Islet of Langerhans (tissue), 1 donor: ENCODE measurements around the genes CSF3R, RSPO1, MANEAL, INPP5B and POU3F1.

DNA sequence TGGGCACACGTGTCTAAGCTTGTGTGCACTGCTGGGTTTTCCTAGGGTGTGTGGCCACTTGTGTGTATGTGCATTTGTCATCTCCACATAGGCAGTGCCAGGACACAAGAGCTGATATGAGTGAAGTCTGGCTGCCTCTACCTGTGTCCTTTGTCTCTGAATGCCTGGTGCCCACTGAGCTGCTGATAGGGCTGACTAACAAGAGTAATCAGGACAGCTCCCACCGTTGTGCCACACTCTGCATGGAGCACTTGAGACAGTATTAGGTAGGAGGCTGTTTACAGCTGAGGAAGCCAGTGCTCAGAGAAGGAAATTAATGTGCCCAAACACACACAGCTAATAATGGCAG, 1.1 kb upstream of the STK40 start:
- RRBS: no CpG with 5 or more reads among the region's 2 CpGs

DNA sequence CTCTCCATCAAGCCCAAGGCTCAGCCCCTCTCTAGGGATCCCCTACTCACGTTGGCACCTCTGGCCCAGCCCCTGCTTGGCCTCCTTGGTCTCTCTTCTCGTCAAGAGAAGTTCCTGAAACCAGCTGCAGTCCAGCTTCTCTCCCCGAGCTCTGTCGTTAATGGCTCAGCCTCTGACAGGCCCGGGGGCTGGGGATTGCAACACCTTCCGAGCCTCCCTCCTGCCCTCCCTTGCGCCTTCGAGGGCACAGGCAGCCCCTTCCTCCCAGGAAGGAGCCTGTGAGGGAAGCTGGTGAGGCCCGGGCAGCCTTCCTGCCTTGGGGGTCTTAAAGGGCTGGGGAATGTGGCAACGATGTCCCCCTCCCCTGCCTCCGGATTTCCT, at the start of gene CSF3R:
TSS of gene CSF3R (minus strand) at position 153 of the 381 bp plus-strand sequence.
- RRBS: 68% methylated on average over 3 of the region's 11 CpGs

GRCh38 chr1:37036074-37036592, 1.8 kb upstream of the GRIK3 start:
- RRBS: no CpG with 5 or more reads among the region's 14 CpGs

DNA sequence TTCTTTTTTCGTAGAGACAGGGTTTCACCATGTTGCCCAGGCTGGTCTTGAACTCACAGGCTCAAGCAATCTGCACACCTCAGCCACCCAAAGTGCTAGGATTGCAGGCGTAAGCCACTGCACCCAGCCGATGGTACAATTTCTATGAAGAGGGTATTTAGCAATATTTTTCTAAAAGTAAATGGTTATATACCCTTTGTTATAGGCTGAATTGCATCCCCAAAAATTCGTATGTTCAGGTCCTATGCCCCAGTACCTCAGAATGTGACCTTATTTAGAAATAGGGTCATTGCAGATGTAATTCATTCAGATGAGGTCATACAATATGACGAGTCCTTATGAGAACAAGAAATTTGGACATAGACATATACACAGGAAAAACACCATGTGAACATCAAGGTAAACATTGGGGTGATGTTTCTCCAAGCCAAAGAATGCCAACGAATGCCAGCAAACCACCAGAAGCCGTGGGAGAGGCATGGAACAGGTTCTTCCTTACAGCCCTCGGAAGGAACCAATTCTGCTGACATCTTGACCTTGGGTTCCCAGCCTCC, 13.0 kb upstream of the ZC3H12A start:
- RRBS: no CpG with 5 or more reads among the region's 8 CpGs

- RRBS: 4% methylated on average over 54 of the region's 70 CpGs
Observed at GRCh38 chr1:37634504-37635155, at the start of gene RSPO1. TSS of gene RSPO1 (minus strand) at chr1:37634892.

GRCh38 chr1:37732369-37732781, 32.5 kb downstream of the EPHA10 start:
- RRBS: no CpG with 5 or more reads among the region's 8 CpGs

GRCh38 chr1:37752160-37752428, 12.8 kb downstream of the EPHA10 start:
- RRBS: 26% methylated on average over 3 of the region's 7 CpGs

GRCh38 chr1:37752429-37753683, 12.1 kb downstream of the EPHA10 start:
- RRBS: 2% methylated on average over 49 of the region's 119 CpGs

GRCh38 chr1:37793614-37794369, at the start of gene MANEAL:
TSS of gene MANEAL (plus strand) at chr1:37793847.
- RRBS: 3% methylated on average over 29 of the region's 92 CpGs

GRCh38 chr1:37858933-37859337, 457 bp downstream of the MTF1 start:
- RRBS: 8% methylated on average over 5 of the region's 16 CpGs

DNA sequence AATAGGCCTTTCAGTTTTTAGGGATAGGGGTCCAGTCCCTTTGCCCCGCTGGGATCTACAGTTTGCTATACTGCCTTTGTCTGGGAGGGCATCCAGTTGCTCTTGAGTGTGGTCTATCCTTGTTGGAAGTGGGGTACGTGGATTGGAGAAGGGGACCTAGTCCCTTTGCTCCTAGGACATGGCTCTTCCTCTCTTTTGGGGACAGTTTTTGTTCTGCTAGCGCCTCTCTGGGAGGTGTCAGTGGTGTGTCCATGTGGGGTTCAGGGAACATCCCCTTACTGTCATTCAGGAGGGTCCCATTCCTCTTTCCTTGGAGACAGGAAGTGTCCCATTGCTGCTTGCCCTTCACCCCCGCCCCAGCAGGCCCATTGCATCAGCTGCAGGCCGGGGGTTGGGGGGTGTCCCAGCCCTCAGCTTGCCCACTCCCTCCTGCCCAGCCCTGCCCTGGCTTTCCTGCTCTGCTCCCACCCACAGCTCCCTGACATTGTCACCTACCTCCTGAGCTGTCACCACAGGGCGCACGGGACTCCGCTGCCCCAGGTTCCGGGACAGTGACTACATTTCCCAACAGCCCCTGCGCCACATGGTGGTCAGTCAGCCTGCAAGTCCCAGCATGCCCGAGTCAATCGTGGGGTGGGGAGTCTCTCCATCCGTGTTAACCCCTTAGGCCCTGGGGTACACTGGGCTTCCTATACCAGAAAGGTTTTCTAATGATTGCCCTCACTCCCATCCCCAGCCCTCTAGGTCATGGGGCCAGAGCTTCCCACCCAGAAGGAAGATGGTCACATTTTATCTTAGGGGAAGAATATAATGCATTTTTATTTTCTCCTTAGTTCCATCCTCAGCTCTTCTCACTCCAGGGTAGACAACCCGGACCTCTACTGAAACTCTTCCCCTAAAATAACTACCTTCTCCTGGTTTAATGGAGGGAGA, at the start of gene INPP5B:
TSS of gene INPP5B (minus strand) at position 559 of the 933 bp plus-strand sequence.
- RRBS: no CpG with 5 or more reads among the region's 14 CpGs

DNA sequence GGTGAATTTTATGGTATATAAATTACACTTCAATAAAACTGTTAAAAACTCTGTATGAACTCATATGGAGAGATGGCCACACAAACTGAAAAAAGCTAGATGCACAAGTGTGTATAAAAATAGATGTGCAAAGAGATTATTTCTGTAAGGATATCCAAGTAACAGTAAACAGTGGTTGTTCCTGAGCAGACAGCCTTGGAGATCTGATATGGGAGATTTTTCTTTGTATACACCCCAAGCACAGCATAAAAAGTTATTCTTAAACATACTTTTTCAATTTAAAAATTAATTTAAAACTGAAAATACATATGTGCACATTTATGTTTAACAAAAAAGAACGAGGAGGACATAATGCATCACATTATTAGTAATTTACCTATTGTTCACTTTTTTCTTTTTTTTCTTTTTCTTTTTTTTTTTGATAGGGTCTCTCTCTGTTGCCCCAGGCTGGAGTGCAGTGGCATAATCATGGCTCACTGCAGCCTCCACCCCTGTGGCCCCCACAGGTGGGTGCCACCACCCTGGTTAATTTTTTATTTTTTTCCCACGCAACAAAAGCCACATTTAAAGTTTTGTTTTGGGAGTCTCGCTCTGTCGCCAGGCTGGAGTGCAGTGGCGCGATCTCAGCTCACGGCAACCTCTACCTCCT, 2.2 kb upstream of the SF3A3 start:
- RRBS: no CpG with 5 or more reads among the region's 7 CpGs

DNA sequence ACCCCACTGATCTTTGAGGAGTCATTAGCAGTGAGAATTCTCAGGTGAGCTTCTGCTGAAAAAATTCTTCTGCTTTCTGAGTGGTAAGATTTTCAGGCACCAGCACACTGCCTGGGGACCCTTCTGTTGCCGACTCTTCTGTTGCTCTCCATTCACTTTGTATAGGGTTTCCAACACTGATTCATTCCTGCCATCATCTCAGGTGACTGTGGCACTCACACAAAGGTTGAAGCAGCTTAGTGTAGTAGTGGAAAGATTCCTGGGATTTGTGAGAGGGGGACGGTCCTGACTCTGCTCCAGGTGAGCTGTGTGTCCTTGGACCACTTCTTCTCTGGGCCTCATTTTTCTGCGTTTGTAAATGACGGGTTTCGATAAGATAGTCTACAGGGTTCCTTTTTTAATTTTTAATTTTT, 9.4 kb downstream of the UTP11 start:
- RRBS: no CpG with 5 or more reads among the region's 5 CpGs

DNA sequence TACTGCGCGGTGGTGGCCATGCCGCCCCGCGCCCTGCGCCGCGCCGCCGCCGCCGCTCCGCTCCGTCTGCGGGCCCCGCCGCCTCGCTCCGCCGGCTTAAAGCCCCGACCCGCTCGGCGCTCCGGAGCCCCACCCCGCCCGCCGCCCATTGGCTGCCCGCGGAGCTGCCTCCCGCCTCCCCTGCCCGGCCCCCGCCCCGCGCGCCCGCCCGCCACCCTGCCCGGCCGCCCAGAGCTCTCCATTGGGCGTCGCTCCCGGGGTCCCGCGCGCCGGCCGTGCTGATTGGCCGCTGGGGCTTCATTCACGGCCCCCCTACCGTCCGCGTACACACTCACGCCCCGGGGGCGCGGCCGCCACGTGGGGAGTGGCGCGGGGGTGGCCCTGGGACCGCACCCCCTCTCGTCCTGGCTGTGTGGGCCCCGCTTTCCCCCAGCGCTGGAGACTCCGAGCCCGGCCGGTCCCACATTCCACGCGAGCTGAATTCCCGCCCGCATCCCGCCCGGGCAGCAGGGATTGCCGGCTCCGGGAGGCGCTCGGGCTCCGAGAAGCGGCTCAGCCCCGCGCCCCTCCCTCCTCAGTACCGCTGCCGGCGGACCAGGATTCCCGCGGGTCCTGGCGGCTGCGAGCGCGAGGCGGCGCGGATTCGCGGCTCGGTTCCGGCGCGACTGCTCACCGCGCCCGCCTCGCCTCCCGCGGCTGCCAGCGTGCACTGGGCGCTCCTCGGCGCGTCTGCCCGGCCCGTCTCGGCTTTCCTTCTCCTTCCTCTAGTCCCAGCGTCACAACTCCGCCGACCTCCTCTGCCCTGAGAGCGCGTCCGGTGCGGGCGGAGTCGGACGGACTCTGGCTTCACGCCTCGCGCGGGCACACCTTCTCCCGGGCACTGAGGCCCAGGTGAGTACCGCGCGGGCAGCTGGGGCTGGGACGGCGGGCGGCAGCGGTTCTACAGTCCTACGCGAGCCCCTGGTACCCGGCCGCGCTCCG, at the start of gene POU3F1:
TSS of gene POU3F1 (minus strand) at position 70 of the 981 bp plus-strand sequence.
- RRBS: 6% methylated on average over 98 of the region's 142 CpGs

DNA sequence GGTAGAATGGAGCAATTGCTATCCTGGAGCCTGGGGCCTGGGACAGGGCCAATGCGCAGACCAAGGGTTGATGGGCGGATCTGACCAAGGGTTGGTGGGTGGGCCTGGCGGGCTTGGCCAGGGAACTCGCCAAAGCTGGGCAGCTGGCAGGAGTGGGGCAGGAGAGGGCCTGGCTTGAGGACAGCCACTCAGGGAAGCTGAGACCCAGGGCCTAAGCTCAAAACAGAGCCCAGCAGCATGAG, 70.9 kb upstream of the POU3F1 start:
- RRBS: no CpG with 5 or more reads among the region's 4 CpGs

DNA sequence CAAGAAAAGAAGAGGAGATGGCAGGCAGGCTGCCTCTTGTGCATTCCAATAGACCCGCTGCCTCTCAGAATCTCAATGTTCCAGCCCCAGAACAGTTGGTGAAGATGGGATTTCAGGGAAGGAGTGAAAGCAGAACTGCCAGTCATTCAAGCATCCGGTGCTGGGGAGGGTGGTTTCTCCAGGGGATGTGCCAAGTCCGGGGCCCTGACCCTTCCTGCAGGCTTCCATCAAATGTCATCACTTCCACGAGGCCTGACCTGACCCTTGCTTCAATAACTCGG, 386.5 kb upstream of the POU3F1 start:
- RRBS: no CpG with 5 or more reads among the region's 5 CpGs

DNA sequence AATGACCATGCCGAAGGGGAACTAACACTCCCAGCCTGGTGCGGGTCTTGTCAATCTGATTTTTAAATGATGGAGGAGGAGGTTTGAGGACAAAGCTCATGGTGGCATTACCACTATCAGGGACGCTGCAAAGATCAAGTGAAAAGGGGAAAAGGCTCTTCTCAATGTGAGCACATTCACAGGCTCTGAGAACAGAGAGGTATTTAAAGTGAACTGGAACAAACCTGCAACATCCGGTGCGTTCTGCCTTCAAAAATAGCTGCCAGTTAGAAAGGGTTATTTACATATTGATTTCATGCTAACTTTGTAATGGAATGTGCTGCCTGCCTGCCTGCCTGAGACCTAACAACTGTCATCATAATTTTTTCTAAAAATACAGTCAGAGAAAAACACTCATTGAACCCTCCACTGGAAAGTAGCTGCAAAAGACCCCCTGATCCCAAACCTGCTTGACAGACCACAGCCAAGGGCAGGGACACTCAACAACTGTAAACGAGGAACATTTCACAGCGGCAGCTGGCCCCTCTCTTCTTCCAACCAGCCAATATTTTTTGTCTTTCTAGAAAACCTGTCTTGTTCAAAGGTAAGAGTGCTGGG, 384.2 kb downstream of the RRAGC start:
- RRBS: no CpG with 5 or more reads among the region's 7 CpGs

GRCh38 chr1:38803789-38804712, 55.5 kb downstream of the RRAGC start:
- RRBS: 3% methylated on average over 41 of the region's 83 CpGs

DNA sequence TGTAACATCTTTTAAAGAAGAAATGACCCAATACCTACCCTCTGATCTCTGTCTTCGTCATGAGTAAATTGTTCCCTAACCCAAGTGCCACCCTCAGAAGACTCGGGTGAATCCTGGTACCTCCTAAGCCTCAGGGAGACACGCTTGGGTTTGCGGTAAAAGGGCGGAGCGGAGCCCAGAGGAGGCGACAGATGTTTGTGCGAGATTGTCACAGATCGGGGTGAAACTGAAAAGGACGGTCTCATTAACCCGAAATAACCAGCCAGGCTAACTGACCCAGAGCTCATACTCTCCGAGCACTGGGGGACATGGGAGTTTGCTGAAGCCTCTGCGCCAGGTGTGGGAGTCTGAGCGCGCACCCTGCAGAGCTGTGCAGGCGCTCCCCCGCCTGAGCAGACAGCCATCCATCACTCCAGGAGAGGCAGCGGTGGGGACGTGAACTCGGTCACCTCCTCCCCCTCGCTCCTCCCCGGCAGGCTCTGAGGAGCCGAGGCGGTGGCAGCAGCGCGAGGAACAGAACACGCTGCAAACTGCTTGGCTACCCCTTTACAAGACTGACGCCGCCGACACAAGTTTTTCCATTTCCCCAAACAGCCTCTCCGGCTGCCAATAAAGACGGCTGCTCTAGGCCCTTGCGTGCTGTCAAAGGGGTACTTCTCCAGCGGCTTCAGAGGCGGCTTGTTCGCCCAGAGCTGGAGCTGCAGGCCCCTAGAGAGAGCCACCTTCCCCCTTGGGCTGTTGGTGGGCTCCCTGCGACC, 43.6 kb downstream of the RRAGC start:
- RRBS: no CpG with 5 or more reads among the region's 37 CpGs

DNA sequence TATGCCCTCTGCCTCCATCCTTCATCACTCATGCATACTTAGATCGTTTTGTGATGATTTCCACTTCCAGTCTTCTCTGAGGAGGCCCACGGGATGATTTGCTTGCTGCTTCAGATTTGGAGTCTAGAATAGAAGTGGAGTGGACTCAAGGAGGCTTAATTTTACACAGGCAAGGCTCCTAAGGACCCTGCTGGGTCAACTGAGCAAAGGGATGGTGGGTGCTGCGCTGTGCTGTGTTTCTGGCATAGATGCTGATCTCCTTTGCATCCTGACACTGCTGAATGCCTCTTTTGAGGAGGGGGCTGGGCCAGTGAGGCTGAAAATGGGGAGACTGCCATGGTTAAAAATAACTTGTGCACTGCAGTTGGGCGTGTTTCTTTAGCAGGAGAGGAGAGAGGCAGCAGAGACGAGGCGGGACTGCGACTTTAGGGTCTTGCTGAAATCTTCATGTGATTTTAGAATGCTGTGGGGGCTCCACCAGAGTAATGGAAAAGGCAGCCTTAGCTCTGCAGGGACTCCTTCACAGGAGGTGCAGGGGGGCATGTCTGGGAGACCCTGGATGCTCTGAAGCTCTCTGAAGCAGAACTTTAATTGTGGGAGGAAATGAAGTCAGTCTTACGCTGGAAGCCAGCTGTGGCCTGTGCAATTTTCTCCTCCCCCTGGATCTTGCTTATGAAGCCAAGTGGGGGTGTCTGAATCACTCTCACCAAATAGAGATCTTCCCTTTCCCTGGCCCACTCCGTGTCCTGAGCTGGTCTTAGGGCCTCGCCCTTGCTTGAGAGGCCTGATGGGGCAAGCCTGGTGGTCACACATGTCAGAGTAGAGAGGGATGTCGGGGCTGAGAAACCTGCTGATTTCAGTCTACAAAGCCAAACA, 60.7 kb downstream of the NDUFS5 start:
- RRBS: no CpG with 5 or more reads among the region's 11 CpGs